A375 (cell line): ENCODE results near the genes LITAFD and NUBP1.

DNA sequence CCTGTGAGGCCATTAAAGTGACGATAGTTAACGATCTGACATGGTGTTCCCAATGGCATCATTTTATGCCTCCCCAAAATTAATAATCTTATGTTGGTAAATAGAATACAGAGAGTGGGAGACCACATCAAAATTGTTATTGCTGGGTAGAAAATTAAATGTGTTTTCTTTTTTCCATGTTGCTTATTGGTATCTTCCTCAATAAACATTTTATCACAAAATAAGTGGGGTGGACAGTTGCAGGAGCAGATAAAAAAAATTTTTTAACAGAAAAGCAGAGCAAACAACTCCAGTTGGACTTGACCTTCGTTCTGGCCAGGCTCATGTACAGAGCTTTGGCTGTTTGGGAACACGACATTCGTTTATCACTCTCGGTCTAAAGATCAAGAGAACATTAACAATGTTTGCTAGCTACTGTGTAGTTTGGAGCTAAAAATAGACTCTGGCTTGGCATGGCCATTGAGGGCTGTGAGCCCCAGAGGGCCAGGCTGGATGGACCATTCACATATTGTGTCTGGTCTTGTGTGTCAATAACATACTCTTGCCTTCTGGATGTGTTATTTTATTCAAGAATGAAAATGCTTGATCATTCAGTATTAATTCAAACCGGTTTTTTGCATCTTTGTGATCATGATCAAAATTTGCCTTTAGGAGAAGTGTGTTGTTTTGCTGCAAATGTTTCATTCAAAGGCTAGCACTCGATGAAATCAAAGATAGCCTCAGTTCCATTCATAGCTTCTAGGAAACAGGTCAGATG is 56.6 kb downstream of the TMEM186 start:
- RAMPAGE, long total RNA = no peak

DNA sequence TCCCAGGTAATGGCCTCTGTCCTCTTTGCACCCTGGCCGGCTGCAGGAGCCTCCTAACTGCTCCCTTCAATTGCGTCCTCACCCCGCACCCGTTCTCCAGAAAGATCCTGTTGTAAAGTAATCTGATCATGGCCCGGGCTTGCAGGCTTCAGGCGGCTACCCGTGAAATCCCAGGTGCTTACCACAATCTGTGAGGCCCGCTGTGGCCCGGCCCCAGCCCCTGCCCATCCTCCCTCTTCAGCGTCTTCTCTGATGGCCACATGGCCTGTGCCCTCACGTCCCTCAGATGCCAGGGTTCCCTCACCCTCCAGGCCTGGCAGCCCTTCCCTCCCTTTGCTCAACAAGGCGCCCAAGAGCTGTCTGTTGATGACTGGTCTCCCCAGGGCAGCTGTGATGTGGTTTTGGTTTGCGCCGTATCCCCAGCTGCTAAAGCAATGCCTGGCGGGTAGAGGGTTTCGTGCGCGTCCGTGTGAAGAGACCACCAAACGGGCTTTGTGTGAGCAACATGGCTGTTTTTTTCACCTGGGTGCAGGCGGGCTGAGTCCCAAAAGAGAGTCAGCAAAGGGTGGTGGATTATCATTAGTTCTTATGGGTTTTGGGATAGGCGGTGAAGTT is 35.1 kb downstream of the PMM2 start:
- RAMPAGE, long total RNA = no peak

GRCh38 chr16:8849767-8851088 is 18.6 kb downstream of the CARHSP1 start:
- RAMPAGE, long total RNA = no peak

GRCh38 chr16:8882134-8882605 is at the start of gene LITAFD:
Gene LITAFD, plus strand, starts transcription at chr16:8882351.
- RAMPAGE, long total RNA = no peak

GRCh38 chr16:8904928-8905822 is 23.0 kb downstream of the LITAFD start:
- RAMPAGE, long total RNA = no peak

- RAMPAGE, long total RNA = no peak
Measured at GRCh38 chr16:8908729-8909337, 26.7 kb downstream of the LITAFD start.

GRCh38 chr16:8924097-8924971 is 39.4 kb downstream of the USP7 start:
- RAMPAGE, long total RNA = no peak

- RAMPAGE, long total RNA = no peak
Measured at GRCh38 chr16:8989052-8989469, 25.4 kb upstream of the USP7 start.

- RAMPAGE, long total RNA = no peak
Measured at GRCh38 chr16:9003241-9003905, 39.7 kb upstream of the USP7 start.

DNA sequence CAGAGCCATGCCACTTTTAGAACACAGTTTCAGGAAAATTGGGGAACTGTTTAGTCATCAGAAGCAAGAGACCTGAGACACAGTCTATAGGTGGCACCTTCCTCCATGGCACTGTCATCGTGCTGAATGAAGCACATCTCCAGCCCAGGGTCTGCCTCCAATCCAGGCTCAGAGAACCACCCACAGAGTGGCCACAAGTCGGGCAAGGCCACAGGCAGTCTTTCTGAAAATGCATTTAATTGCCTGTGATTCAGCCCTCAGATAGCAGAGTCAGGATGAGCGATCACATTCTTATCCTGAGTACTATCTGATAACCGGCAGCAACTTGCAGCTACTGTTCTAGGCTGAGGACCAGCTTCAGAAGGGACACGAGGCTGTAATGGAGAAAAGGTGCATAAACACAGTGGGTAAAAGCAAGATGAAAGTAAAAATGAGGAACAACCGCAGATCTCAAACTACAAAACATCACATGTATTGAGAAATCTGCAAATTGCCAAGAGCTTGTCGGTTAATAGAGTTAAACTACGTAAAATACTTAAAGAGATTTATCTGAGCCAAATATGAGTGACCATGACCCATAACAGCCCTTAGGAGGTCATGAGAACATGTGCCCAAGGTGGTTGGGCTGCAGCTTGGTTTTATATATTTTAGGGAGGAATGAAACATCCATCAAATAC is 14.1 kb upstream of the HAPSTR1 start:
- RAMPAGE, long total RNA = no peak

DNA sequence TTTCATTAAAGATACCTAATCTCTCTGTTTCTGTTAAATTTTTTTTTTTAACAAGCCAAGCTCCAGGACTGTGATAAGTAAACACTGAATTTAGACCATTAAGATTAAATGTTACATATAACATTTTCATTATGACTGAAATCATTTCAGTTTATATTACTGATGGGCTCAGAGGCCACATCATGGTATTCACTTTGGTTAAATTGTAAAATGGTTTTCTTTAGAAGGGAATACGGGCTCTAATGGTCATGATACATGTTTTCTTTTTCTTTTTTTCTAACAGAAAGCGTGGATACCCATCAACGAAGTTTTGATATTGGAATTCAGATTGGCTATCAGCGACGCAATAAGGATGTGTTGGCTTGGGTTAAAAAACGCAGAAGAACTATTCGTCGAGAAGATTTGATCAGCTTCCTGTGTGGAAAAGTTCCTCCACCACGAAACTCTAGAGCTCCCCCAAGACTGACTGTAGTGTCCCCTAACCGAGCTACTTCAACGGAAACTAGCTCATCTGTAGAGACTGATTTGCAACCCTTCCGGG is 11.3 kb downstream of the HAPSTR1 start:
- RAMPAGE, long total RNA = no peak

DNA sequence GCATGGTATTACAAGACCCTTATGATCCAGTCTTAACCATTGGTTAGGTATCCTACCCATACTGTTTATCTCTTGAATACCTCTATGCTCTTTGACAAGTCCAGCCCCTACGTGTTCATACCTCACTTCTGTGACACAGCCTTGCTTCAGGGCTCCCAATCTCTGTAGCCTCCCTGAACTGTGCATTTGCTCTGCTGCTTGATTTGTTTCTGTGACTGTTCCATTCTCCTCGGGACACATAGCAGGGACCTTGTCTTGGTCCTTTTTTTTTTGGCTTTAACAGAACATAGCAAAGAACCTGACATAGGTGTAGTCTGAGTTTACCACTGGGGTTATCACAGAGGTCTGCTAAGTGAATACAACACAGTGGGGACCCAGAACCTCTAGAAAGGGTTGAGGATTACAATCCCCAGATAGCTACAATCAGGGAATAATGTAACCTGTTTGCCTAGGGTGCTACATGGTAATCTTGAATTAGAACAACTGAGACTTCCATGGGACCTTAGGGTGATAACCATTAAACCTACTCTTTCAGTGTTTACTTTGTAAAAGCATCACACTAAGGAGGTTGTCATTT is 16.3 kb downstream of the HAPSTR1 start:
- RAMPAGE, long total RNA = no peak

DNA sequence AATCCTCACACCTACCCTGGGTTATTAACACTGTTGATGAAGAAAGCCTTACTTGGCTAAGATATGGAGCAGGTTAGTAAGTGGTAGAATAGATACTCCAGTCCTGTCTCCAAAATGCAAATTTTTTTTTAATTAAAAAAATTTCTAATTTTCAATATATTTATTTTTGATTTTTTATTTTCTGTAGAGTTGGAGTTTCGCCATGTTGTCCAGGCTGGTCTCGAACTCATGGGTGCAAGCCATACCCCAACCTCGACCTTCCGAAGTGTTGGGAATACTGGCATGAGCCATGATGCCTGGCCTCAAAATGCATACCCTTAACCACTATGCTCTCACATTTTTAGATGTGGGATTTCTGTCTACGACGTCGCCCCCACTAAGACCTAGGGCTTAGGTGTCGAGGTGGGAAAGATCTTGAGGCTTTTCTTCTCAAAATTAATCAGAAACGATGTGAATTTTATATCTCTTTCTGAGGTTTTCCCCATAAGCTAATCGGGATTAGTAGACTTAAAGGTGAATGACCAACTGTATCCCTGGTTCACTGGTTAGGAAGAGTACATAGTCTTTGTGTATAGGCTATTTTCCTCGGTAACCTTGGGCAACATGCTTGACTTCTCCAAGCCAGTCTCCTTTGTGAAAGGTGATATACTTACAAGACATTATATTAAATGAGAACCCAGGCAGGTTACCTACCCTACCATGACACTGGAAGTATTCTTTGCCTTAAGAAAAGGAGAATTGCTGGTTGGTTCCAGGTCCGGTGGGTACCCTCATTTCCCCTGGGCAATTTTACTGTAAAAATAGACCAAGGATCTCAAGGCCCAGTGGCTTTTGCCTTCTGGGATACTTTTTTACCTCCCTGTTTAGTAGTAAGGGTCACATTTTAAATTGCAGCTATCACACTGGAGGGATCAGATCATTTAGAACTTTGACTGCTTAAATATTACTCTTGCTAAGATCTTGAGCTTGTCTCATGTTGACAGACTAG is 17.0 kb downstream of the HAPSTR1 start:
- RAMPAGE, long total RNA = no peak

DNA sequence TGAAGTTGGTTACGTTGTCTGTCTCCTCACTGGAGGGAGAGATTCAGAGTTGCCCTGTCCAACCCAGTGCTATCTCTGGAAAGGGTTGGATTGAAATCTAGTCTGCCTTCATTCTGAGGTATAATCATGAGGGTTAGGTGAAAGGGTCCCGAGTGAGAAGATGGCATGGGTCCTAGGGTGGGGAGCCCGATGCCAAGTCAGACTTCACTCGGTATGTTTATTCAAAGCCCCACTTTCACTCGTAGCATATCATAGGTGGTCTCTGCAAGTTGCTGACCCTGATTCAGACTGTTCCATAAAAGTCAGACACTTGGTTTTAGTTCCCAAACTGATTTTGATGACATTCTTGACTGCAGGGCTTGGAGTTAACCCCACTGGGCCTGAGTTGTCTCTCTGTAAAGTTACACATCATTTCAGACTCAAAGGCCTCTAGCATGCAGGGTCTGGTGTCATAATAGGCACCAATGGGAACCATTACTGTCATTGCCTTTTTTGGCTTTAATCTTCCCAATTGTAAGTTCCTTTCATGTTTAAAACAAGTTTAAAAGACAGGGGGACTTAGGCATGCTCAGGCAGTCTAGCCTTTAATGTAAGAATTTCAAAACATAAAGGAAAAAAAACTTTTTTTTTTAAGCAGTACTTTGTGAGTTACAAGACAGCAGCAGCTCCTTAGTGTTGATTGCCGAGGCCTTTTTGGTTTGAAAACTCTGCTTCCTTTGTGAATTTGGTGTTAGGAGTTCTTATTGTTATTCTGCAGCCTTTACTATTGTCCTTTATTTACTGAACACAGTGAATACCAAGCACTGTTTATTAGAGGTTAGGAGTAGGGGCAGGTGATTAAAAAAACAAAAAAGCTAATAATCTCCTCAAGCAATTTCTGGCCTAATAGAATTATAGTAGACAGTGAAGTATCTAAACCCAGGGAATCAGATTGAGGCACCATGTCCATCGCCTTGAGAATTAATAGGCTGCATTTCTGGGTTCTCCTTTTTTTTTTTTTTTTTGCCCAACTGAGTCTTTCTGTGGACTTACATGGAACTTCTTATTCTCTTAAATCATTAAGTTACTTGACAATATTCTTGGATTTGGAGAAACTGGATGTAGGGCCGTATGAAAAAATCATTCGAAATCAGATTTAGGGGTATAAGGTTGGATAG is 18.1 kb downstream of the HAPSTR1 start:
- RAMPAGE, long total RNA = no peak

DNA sequence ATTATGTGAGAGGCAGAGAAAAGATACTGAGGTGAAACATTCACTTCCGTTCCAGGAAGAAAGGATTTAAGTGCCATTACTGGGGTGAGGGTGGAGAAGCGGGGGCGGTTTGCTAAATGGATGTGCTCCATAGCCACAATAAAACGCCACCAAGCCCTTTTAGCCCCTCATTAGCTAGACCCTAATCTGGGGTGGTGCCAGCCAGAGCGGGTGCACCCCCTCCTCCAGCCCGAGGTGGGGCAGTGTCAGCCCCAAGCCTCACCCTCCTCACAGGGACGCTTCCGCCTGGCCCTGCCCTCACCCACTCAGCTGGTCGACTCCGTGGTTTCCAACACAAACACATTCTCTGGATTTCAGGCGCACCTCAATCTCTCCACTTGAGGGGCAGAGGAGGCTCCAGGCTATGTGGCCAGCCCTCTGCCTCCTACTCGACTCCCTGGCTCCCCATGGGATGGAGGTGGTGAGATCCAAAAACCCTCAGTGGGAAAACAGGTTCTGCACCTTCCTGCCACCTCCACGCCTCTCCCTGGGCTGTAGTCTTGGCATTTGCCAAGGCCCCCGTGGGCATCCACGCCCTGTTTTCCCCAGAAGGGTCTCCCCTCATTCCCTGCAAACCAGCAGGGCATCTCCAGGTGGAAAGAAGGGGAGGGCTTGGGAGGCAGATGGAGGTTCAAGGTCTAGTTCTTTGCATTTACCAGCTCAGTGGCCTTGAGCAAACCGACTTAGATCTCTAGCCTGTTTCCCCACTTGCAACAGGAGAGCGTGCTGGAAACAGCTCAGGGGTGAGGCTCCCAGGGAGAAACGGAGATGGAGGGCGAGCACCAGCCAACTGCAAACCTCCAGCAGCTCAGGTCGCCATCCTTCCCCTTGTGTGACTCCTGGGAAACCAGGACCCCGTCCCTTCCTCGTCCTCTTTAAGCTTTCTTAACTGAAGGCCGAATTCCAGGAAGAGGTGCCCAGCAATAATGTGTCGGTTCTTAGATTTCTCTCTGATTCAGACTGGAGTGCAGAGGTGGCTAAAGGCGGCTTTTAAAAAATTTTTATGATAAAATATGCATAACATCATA is 1.7 kb downstream of the EMP2 start:
- RAMPAGE, long total RNA = no peak

- RAMPAGE, long total RNA = no peak
Measured at GRCh38 chr16:10618729-10619268, 38.4 kb upstream of the EMP2 start.

DNA sequence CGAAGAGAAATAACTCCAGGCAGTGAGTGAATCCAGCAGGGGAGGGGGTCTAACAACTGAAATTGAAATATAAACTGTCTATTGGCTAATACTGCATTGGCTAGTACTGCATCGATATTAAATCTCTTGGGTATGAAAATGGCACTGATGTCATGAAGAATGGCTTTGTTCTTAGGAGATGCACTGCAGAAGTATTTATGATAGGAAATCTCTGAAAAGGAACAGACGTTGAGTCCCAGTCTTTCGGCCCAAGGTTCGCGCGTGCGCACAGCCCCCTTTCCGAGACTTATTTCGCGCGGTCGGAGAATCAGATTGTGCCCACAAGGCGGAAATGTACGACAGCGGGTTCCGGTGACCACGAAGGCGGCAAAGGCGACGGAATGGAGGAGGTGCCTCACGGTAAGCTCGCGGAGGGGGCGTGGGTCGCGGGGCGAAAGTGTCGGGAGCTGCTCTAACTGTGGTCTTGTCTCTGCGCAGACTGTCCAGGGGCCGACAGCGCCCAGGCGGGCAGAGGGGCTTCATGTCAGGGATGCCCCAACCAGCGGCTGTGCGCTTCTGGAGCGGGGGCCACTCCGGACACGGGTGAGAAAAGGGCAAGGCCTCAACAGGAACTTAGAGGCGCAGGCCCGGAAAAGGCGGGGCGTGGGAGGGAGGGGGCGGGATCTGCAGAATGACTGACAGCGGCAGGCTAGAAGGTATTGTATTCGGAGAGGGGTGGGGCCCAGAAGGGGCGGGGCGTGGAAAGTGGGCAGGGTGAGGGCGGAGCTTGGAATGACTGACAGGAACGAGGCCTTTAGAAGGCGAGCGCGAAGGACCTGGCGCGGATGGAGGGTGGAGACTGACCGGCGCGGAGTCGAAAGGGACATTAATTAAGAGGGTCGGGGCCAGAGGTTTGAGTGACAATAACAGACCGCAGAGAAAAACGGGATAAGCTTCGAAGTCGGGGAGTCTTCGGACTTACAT is at the start of gene NUBP1:
TSS of gene NUBP1 (plus strand) at position 359 of the 963 bp plus-strand sequence.
- RAMPAGE, long total RNA = start-site peak on the plus strand centred at position 351 of the sequence, 31 bp wide, 39 and 21 reads in 2 replicates

- RAMPAGE, long total RNA = no peak
Measured at GRCh38 chr16:10828756-10829514, 10.3 kb upstream of the TVP23A start.

- RAMPAGE, long total RNA = no peak
Measured at GRCh38 chr16:10832246-10832781, 13.7 kb upstream of the TVP23A start.

GRCh38 chr16:10879138-10879729 is 2.2 kb downstream of the CIITA start:
- RAMPAGE, long total RNA = no peak